ENCODE measurements around a stretch of chr6.

- RRBS = no CpG with 5 or more reads among the region's 6 CpGs
These were observed 1.2 kb downstream of the MOCS1 start for GRCh38 chr6:39932891-39933602.

DNA sequence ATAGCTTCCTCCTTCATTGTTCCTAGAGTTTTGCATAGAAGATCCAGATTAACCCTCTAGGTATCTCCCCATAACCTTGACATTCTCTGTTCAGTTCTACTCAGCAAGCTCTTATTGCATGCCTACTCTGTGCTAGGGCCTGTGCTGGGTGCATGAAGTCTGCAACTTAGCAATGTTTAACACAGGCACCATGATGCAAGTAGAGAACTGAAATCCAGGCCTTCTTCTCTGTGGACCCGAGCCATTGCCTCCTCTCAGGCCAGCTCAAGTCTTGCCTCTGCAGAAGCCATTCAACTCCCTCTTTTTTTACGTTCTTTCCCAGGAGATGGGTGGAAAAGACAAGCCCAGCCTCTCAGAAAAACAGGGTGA, 45.1 kb upstream of the MOCS1 start:
- RRBS = no CpG with 5 or more reads among the region's 2 CpGs

- RRBS = no CpG with 5 or more reads among the region's 5 CpGs
These were observed 127.6 kb upstream of the LRFN2 start for GRCh38 chr6:40714566-40715297.

GRCh38 chr6:41027421-41028304, 11.4 kb downstream of the UNC5CL start:
- RRBS = 10% methylated on average over 13 of the region's 36 CpGs

DNA sequence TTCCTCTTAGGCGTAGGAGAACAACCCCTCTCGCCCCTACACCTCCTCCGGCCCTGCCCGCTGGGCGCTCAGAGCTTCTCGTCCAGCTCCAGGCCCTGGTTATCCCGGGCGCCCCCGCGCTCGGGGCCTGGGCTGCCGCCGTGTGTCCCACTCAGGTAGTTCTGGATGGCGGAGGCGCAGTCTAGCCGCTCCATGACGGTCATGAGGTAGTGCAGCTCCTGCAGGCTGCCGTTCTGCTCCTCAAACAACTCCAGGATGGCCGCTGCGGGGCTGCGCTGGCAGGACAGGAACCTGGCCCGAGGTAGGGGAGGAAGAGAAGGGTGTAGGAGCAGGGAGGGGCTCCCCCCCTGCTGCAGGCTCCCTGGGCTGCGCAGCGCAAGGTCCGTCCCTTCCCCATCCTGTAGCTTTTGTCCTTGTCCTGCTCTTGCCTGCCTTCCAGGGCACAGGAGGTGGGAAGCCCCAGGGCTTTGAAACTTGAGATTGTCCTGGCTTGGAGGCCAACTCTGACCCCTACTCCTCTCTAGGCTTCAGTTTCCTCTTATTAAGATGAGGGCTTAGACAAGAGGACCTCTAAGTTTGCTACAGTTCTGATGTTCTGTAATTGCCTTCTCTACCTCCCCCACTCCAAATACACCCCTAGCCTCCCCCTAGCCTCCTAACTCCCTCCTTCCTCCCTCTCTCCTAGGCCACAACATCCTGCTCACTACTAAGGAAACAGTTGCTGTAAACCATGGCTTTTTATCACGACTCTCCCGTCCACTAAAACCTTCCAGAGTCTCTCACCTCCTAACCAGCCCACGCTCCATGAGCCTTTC, 10.5 kb downstream of the UNC5CL start:
- RRBS = 54% methylated on average over 5 of the region's 28 CpGs

DNA sequence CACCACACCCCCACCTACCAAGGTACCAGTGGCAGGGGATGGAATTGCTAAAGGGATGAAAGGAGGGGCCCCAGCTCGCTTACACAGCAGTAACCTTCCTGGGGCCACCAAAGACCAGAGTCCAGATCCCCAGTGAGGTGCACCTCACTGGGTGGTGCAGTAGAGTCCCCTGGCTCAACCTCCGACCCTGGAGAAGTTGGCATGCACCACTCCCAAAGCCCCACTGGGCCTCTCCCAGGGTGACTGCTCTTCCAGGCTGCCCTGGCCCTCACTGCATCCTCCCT, 821 bp downstream of the UNC5CL start:
- RRBS = no CpG with 5 or more reads among the region's 2 CpGs

DNA sequence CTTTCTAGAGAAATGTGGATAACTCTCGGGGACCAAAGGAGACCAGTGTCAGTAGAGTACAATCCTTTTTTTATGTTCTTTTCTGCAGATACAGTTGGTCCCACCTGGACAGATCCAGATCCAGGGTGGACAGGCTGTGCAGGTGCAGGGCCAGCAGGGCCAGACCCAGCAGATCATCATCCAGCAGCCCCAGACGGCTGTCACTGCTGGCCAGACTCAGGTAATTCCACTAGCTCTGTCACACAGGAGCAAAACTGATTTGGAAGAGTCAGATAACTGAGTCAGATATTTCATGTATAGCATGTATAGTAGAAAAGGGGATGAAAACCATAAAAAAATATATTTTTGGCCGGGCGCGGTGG, 16.7 kb downstream of the NFYA start:
- RRBS = no CpG with 5 or more reads among the region's 5 CpGs

GRCh38 chr6:41271538-41272587, 14.6 kb downstream of the TREM1 start:
- RRBS = no CpG with 5 or more reads among the region's 15 CpGs

- RRBS = no CpG with 5 or more reads among the region's 5 CpGs
These were observed 12.7 kb downstream of the TREM1 start for GRCh38 chr6:41273798-41274240.

DNA sequence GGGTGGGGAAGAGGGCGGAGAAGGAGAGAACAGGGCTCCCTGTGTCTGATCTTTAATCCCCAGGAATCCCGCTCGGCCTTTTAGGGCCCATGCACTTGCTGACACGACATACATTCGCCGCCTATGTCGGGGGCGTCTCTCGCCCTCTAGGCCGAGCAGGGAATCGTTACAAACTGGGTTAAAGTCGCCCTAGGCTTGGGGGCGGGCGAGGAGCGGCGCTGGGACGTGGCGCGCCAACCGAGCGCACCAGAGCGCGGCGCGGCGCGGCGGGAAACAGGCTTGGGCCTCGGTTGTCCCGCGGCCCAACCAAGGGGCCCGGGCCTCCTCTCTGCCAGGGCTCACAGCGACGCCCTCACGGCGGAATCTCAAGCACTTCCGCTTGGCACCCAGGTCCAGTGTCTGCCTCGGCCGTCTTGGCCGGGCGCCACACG, 71.3 kb downstream of the NCR2 start:
- RRBS = 65% methylated on average over 6 of the region's 42 CpGs

DNA sequence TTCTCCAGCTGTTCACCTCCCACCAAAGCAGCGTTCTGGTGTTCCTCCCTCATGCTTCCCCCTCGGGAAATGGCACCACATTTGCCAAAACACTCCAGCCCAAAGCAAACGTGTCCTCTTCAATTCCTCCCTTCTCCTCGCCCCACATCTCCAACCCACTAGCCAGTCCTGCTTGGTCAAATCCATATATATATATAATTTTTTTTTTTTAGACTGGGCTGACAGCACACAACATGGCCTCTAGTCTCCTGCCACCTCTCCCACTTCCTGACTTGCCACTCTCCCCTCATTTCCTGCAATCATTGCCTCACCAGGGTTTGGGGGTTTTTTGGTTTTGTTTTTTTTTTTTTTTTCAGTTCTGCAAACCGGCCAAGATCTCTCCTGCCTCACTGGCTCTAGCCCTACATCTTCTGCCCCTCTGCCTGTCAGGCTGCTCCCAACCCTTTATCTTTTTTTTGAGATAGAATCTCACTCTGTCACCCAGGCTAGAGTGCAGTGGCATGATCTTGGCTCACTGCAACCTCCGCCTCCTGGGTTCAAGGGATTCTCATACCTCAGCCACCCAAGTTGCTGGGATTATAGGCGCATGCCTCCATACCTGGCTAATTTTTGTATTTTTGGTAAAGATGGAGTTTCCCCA, 104.6 kb downstream of the NCR2 start:
- RRBS = no CpG with 5 or more reads among the region's 7 CpGs

GRCh38 chr6:41469663-41470337, 76.4 kb upstream of the FOXP4 start:
- RRBS = no CpG with 5 or more reads among the region's 38 CpGs

DNA sequence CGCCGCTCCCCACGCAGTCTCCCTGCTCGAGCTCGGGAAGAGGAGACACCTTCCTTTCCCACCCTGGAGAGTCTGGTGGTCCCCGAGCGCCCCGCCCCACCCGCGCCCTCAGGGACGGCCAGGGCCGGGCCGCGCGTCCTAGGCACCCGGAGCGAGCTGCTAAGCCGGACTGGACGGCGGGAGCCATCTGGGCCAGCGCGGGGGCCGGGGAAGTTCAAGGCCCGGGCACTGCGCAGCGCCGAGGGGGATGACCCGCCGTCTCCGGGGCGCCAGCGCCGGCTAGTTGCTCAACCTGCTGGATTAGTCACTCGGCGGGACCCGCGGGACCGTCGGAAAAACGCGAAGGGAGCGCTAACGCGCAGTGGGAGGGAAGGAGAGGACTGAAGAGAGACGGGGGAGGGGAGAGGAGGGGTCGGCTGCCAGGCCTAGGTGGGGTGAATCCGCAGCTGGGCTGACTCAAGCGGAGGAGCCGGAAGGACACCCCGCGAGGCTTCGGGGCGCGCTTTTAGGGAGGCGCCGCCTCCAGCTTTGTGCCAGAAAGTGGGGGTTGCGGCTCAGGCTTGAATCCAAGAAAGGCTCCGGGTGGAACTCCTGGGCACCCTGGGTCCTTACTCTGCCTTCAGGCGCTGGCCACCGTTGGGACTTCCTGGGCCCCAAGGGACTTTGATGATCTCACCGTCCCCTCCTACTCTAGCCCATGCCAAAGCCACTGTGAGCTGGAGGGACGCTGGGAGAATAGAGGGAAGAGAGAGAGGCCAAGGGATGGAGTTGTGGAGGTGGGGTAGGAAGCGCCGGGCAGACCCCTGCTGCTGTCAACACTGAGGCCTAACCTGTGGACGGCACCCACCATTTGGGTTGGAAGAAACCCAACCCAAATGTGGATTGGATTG, 75.6 kb upstream of the FOXP4 start:
- RRBS = 31% methylated on average over 21 of the region's 65 CpGs

DNA sequence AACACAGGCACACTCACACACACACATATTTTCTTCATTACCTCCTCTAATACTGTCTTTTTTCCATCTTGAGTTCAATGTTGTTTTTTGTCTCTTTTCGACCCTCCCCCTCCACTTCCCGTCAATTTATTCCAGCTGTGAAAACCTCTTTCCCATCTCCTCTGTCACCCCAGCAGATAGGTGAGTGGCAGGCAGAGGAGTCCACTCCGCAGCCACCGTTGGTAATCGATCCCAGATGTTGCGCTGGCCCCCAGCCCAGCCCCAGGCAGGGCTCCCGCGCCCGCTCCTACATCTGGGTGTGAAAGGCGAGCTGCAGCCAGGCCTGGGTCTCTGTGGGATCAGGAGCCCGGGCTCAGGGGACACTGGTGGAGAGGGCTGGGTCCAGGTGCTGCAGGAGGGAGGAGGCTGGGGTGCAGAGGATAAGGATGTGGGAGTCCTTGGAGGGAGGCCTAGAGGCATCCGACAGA, 56.7 kb upstream of the FOXP4 start:
- RRBS = no CpG with 5 or more reads among the region's 12 CpGs

DNA sequence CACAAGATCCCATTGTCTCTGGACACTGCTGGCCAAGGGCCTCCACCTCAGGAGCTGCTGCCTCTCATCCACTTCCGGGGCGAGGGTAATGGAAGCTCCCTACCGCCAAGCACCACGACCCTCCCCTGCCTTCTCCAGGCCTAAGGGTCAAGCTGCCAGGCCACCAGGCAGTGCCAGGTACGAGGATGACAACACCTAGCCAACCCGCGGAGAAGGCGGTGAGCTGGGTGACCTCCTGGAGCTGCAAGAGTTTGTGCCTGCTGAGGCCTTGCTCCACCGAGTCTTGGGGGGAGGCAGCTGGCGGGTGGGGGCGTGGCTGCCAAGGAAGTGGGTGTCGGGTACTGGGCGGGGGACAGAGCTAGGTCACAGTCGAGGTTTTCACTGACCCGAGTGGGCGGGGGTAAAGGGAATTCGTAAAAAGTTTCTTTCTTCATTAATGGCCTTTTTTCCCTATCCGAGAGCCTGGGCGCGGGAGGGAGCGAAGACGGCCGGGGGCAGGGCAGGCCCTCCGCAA, 43.3 kb upstream of the FOXP4 start:
- RRBS = no CpG with 5 or more reads among the region's 24 CpGs

- RRBS = no CpG with 5 or more reads among the region's 22 CpGs
These were observed 9.1 kb upstream of the FOXP4 start for GRCh38 chr6:41536560-41537948.

DNA sequence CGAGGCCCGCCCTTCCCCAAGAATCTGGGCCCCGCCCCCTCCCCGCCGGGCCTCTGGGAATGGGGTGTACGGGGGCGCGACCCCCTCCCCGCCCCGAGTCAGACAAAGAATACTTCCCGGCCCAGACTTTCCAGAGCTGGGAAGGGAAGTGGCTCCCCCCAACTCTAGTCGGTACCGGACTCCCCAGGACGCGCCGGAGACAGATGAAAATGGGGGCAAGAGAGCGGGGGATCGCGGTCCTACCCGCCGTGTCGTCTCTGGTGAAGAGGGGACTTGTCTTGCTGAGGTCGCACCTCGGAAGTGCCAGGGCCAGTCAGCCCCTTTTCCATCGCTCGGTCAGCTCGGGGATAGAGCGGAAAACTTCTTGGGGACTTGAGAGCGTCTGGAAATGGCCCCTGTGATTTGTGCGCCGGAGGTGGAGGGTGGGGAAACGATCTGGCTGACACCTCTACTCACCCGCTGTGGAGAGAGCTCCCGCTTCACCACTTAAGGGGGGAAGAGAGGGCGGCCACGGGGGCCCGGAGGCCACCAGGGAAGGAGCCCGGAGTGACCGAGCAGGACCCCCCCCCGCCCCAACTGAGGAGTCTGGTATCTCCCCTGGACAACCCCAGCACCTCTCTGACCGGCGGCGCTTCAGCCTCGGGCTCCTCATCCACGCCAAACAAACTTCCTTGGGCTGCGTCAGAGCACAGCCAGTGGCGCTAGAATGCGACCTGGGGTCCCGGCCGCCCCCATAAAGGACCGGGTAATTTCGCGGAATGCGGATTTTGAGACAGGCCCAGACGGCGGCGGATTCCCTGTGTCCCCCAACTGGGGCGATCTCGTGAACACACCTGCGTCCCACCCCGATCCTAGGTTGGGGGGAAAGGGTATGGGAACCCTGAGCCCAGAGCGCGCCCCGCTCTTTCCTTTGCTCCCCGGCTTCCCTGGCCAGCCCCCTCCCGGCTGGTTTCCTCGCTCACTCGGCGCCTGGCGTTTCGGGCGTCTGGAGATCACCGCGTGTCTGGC, 1.3 kb downstream of the FOXP4 start:
- RRBS = 37% methylated on average over 34 of the region's 74 CpGs

- RRBS = no CpG with 5 or more reads among the region's 13 CpGs
These were observed 19.4 kb downstream of the FOXP4 start for GRCh38 chr6:41565622-41565980.

DNA sequence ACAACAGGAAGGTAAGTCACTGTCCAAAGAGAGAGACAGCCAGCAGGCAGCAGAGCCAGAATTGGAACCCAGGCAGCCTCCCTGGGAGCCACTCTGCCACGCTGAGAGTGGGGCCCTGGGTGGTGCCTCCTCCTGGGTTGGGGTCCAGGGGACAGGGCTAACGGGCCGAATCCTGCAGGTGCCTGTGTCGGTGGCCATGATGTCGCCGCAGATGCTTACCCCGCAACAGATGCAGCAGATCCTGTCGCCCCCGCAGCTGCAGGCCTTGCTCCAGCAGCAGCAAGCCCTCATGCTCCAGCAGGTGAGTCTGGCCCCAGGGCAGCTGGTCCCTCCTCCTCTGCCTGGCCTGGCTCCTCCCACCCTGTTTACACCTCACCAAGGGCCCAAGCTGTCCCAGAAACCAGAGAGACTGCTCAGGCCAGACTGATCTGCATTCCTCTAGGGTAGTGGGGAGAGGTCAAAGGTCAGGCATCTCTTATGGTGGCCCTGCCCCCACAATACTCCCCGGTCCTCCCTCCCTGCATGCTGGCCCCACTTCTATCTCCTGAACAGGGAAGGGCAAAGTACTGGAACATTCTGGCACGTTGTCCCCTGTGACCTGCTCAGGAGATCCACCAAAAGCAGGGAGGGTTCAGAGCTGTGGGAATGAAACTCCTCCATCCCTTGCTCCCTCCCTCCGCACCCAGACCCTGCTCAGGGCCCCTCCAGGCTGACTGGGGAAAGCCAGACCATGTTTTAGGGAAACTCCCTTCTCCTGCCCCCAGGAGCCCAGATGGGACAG, 38.6 kb downstream of the FOXP4 start:
- RRBS = no CpG with 5 or more reads among the region's 12 CpGs